ENCODE measurements around a stretch of chr10.

DNA sequence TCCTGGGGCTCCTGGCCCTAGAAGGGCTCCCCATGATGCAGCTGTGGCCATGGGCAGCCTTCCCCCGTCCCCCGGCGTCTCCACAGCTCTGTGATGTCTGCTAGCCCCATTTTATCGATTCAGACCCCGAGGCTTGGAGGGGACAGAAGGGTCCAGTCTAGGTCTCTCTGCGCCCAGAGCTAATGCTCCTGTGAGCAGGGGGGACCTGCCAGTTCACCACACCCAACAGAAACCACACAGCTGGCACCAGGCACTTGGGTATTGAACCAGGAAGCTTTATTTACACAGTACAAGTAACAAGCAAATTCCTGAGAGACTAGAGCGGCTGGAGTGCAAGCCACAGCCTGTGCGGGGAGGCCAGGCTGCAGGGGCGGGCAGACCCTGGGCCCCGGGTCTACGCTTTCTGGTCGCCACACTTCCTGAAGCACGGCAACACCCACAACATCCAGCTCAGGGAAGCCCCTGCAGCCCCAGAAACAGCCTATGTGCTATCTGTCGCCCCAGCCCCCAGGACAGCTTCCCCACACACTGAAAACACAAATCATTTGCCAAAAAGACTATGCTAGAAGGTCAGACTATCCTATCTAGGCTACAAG, 125.0 kb downstream of the FAM53B start:
- RAMPAGE, long total RNA = no peak
- RRBS = no CpG with 5 or more reads among the region's 14 CpGs
PRO-cap:
- standard = no peak
- CoPRO, capped RNA only, 2 experiments = no peak in any of the 2 experiments
- CoPRO, capped and uncapped RNA, 2 experiments = no peak in any of the 2 experiments
- CoPRO, uncapped RNA only, 2 experiments = no peak in any of the 2 experiments
CAGE:
- cytosol, long polyA plus RNA = no peak
- long polyA plus RNA = no peak
- nucleolus, long total RNA = no peak
- nucleus, long polyA plus RNA = no peak

- RAMPAGE, long total RNA = no peak
- RRBS = no CpG with 5 or more reads among the region's 20 CpGs
PRO-cap:
- standard = no peak
- CoPRO, capped RNA only, 2 experiments = no peak in any of the 2 experiments
- CoPRO, capped and uncapped RNA, 2 experiments = no peak in any of the 2 experiments
- CoPRO, uncapped RNA only, 2 experiments = no peak in any of the 2 experiments
CAGE:
- cytosol, long polyA plus RNA = no peak
- long polyA plus RNA = no peak
- nucleolus, long total RNA = no peak
- nucleus, long polyA plus RNA = no peak
Observed at GRCh38 chr10:124625971-124626253, 118.3 kb downstream of the FAM53B start.

DNA sequence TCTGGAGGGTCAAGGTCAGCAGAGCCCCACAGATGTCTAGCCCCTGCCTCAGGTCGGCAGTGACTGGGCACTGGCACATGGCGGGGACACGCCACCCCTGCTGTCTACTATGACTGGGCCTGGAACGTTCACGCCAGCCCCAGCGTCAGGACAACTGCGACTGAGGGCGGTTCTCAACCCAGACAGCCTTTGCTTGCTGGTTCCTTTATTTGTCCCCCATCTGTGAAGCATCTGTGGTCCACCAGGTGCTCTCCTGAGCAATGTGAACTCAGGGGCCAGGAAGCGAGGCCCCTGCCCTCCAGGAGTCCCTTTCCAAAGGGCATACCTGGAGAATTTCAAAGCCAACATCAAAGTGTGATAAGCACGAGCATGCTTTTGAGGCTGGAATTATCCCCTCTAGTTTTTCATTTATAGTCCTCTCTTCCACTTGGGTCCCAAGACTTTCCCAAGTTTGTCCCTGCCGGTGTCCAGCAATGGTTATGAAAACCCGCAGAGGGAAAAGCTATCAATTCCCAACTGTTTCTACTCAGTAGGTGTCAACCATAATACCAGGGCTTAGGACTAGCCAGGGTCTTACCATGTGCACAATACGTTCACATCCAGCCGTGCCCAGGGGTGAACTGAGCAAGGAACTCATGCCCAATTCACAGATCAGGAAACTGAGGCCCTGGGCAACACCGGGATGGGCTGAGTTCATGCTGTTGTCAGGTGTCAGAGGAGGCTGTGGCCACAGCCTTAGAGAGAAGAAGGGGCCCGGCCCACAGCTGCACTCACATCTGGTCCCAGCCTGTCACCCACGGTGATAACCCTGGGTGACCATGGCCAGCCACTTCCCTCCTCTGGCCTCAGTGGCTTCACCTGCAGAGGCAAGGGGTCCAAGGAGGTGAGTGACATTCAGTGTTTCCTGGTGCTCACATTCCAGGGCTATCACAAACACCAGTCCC, 92.2 kb downstream of the FAM53B start:
- RAMPAGE, long total RNA = no peak
- RRBS = 89% methylated on average over 2 of the region's 17 CpGs
PRO-cap:
- standard = no peak
- CoPRO, capped RNA only, 2 experiments = no peak in any of the 2 experiments
- CoPRO, capped and uncapped RNA, 2 experiments = no peak in any of the 2 experiments
- CoPRO, uncapped RNA only, 2 experiments = no peak in any of the 2 experiments
CAGE:
- cytosol, long polyA plus RNA = no peak
- long polyA plus RNA = no peak
- nucleolus, long total RNA = no peak
- nucleus, long polyA plus RNA = no peak

DNA sequence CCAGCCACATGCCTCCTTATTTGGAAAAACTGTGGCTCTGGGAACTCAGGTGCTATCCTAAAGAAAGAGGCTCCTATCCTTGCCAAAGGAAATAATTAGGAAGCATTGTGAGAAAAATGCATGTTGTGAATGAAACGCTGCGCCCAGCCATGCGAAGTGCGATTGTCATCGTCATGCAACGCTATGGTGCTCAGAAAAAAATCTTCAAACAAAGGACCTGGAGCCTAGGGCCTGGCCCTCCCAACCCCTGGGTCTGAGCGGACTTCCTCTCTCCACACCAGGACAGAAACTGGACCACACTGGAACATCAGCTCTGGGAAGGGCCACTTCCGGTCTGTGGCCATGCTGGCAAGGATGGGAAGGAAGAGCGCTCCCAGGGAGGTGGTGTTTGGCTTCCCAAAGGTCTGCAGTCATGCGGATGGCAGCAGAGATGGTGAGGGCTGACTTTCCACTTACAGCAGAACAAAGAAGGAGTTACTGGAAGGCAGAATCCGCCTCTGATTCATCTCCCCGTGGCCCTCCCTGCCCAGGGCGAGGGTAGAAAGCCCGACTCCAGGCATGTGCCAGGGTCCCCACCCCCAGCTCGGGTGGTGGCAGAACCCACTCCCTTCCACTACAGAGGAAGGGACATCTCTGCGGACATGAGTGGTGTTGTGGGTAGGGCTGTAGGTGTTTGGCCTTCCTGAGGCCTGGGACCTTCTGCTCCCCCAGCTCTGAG, 90.0 kb downstream of the FAM53B start:
- RAMPAGE, long total RNA = no peak
- RRBS = no CpG with 5 or more reads among the region's 16 CpGs
PRO-cap:
- standard = no peak
- CoPRO, capped RNA only, 2 experiments = no peak in any of the 2 experiments
- CoPRO, capped and uncapped RNA, 2 experiments = no peak in any of the 2 experiments
- CoPRO, uncapped RNA only, 2 experiments = no peak in any of the 2 experiments
CAGE:
- cytosol, long polyA plus RNA = no peak
- long polyA plus RNA = no peak
- nucleolus, long total RNA = no peak
- nucleus, long polyA plus RNA = no peak

- RAMPAGE, long total RNA = no peak
- RRBS = no CpG with 5 or more reads among the region's 16 CpGs
PRO-cap:
- standard = no peak
- CoPRO, capped RNA only, 2 experiments = no peak in any of the 2 experiments
- CoPRO, capped and uncapped RNA, 2 experiments = no peak in any of the 2 experiments
- CoPRO, uncapped RNA only, 2 experiments = no peak in any of the 2 experiments
CAGE:
- cytosol, long polyA plus RNA = no peak
- long polyA plus RNA = no peak
- nucleolus, long total RNA = no peak
- nucleus, long polyA plus RNA = no peak
Observed at GRCh38 chr10:124678747-124679401, 65.3 kb downstream of the FAM53B start.

DNA sequence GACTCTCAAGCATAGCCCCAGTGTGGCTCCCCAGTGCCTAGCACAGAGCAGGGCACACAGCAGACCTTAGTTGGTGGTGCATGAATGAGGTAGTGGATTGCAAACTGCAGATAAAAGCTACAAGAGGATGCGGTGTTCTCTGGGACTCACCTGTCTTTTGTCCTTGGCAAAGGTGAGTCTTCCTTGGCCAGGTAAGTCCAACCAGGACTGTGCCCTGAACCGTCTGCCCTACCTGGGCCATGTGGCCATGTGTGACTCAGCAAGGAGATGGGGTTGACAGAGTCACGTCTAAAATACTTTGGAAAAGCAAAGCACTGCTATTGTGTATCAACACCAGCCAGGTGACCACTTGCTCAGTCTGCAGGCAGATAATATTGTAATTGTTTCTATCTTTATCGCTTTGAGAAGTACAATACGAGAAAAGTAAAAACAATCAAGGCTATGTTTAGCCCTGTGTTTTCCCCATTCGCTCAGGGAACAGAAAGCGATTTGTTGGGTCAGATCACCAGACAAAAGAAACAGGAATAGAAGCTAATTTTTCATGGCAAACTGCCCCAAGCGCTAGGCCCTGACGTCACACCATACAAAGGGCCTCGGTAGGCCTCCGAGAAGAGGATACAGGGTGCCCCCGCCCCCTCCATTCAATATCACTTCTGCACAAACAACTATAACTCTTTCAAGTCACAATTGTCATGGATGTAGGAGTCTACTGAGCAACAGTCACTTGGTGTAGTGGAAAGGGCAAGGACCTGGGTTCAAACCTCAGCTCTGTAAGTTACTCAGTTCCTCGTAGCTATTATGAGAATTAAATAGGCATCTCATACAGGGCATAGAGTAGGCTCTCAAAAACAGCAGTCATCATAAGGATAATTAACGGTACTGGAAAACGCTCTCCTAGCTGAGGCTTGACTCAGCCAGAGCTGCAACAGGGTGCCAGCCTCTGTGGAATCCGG, 57.2 kb downstream of the FAM53B start:
- RAMPAGE, long total RNA = no peak
- RRBS = no CpG with 5 or more reads among the region's 16 CpGs
PRO-cap:
- standard = no peak
- CoPRO, capped RNA only, 2 experiments = no peak in any of the 2 experiments
- CoPRO, capped and uncapped RNA, 2 experiments = no peak in any of the 2 experiments
- CoPRO, uncapped RNA only, 2 experiments = no peak in any of the 2 experiments
CAGE:
- cytosol, long polyA plus RNA = no peak
- long polyA plus RNA = no peak
- nucleolus, long total RNA = no peak
- nucleus, long polyA plus RNA = no peak

- RAMPAGE, long total RNA = no peak
- RRBS = no CpG with 5 or more reads among the region's 14 CpGs
PRO-cap:
- standard = no peak
- CoPRO, capped RNA only, 2 experiments = no peak in any of the 2 experiments
- CoPRO, capped and uncapped RNA, 2 experiments = no peak in any of the 2 experiments
- CoPRO, uncapped RNA only, 2 experiments = no peak in any of the 2 experiments
CAGE:
- cytosol, long polyA plus RNA = no peak
- long polyA plus RNA = no peak
- nucleolus, long total RNA = no peak
- nucleus, long polyA plus RNA = no peak
Observed at GRCh38 chr10:124709566-124710201, 34.5 kb downstream of the FAM53B start.

- RAMPAGE, long total RNA = no peak
- RRBS = 91% methylated on average over 3 of the region's 17 CpGs
PRO-cap:
- standard = no peak
- CoPRO, capped RNA only, 2 experiments = no peak in any of the 2 experiments
- CoPRO, capped and uncapped RNA, 2 experiments = no peak in any of the 2 experiments
- CoPRO, uncapped RNA only, 2 experiments = no peak in any of the 2 experiments
CAGE:
- cytosol, long polyA plus RNA = no peak
- long polyA plus RNA = no peak
- nucleolus, long total RNA = no peak
- nucleus, long polyA plus RNA = no peak
Observed at GRCh38 chr10:124736276-124737179, 7.7 kb downstream of the FAM53B start.

- RAMPAGE, long total RNA = no peak
- RRBS = no CpG with 5 or more reads among the region's 3 CpGs
PRO-cap:
- standard = no peak
- CoPRO, capped RNA only, 2 experiments = no peak in any of the 2 experiments
- CoPRO, capped and uncapped RNA, 2 experiments = no peak in any of the 2 experiments
- CoPRO, uncapped RNA only, 2 experiments = no peak in any of the 2 experiments
CAGE:
- cytosol, long polyA plus RNA = no peak
- long polyA plus RNA = no peak
- nucleolus, long total RNA = no peak
- nucleus, long polyA plus RNA = no peak
Observed at GRCh38 chr10:124755532-124755930, 11.4 kb upstream of the FAM53B start.

GRCh38 chr10:124967027-124967612, 25.2 kb downstream of the ZRANB1 start:
- RAMPAGE, long total RNA = no peak
- RRBS = no CpG with 5 or more reads among the region's 3 CpGs
PRO-cap:
- standard = no peak
- CoPRO, capped RNA only, 2 experiments = no peak in any of the 2 experiments
- CoPRO, capped and uncapped RNA, 2 experiments = no peak in any of the 2 experiments
- CoPRO, uncapped RNA only, 2 experiments = no peak in any of the 2 experiments
CAGE:
- cytosol, long polyA plus RNA = no peak
- long polyA plus RNA = no peak
- nucleolus, long total RNA = no peak
- nucleus, long polyA plus RNA = no peak

DNA sequence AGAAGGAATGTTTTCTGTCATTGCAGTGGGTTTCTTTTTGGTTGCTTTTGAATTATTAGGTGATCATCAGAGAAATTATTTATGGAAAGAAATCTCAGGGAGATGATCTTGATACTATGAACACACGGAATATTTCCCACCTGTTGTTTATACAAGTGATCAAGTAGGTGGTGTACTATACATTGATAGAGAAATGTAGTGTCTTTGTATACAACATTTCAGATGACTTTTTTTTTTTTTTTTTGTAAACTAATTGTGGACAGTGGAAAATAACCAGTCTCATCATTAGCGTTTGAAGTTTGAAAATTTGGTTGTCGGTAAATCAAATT, 39.2 kb downstream of the ZRANB1 start:
- RAMPAGE, long total RNA = no peak
- RRBS = no CpG with 5 or more reads among the region's 3 CpGs
PRO-cap:
- standard = no peak
- CoPRO, capped RNA only, 2 experiments = no peak in any of the 2 experiments
- CoPRO, capped and uncapped RNA, 2 experiments = no peak in any of the 2 experiments
- CoPRO, uncapped RNA only, 2 experiments = no peak in any of the 2 experiments
CAGE:
- cytosol, long polyA plus RNA = no peak
- long polyA plus RNA = no peak
- nucleolus, long total RNA = no peak
- nucleus, long polyA plus RNA = no peak

GRCh38 chr10:125016328-125017462, 11.2 kb downstream of the CTBP2 start:
- RAMPAGE, long total RNA = no peak
- RRBS = 60% methylated on average over 1 of the region's 27 CpGs
PRO-cap:
- standard = no peak
- CoPRO, capped RNA only, 2 experiments = no peak in any of the 2 experiments
- CoPRO, capped and uncapped RNA, 2 experiments = no peak in any of the 2 experiments
- CoPRO, uncapped RNA only, 2 experiments = no peak in any of the 2 experiments
CAGE:
- cytosol, long polyA plus RNA = no peak
- long polyA plus RNA = no peak
- nucleolus, long total RNA = no peak
- nucleus, long polyA plus RNA = no peak

- RAMPAGE, long total RNA = no peak
- RRBS = no CpG with 5 or more reads among the region's 13 CpGs
PRO-cap:
- standard = no peak
- CoPRO, capped RNA only, 2 experiments = no peak in any of the 2 experiments
- CoPRO, capped and uncapped RNA, 2 experiments = no peak in any of the 2 experiments
- CoPRO, uncapped RNA only, 2 experiments = no peak in any of the 2 experiments
CAGE:
- cytosol, long polyA plus RNA = no peak
- long polyA plus RNA = no peak
- nucleolus, long total RNA = no peak
- nucleus, long polyA plus RNA = no peak
Observed at GRCh38 chr10:125118085-125118645, 90.3 kb upstream of the CTBP2 start.

- RAMPAGE, long total RNA = no peak
- RRBS = no CpG with 5 or more reads among the region's 14 CpGs
PRO-cap:
- standard = no peak
- CoPRO, capped RNA only, 2 experiments = no peak in any of the 2 experiments
- CoPRO, capped and uncapped RNA, 2 experiments = no peak in any of the 2 experiments
- CoPRO, uncapped RNA only, 2 experiments = no peak in any of the 2 experiments
CAGE:
- cytosol, long polyA plus RNA = no peak
- long polyA plus RNA = no peak
- nucleolus, long total RNA = no peak
- nucleus, long polyA plus RNA = no peak
Observed at GRCh38 chr10:125126776-125127825, 99.2 kb upstream of the CTBP2 start.

DNA sequence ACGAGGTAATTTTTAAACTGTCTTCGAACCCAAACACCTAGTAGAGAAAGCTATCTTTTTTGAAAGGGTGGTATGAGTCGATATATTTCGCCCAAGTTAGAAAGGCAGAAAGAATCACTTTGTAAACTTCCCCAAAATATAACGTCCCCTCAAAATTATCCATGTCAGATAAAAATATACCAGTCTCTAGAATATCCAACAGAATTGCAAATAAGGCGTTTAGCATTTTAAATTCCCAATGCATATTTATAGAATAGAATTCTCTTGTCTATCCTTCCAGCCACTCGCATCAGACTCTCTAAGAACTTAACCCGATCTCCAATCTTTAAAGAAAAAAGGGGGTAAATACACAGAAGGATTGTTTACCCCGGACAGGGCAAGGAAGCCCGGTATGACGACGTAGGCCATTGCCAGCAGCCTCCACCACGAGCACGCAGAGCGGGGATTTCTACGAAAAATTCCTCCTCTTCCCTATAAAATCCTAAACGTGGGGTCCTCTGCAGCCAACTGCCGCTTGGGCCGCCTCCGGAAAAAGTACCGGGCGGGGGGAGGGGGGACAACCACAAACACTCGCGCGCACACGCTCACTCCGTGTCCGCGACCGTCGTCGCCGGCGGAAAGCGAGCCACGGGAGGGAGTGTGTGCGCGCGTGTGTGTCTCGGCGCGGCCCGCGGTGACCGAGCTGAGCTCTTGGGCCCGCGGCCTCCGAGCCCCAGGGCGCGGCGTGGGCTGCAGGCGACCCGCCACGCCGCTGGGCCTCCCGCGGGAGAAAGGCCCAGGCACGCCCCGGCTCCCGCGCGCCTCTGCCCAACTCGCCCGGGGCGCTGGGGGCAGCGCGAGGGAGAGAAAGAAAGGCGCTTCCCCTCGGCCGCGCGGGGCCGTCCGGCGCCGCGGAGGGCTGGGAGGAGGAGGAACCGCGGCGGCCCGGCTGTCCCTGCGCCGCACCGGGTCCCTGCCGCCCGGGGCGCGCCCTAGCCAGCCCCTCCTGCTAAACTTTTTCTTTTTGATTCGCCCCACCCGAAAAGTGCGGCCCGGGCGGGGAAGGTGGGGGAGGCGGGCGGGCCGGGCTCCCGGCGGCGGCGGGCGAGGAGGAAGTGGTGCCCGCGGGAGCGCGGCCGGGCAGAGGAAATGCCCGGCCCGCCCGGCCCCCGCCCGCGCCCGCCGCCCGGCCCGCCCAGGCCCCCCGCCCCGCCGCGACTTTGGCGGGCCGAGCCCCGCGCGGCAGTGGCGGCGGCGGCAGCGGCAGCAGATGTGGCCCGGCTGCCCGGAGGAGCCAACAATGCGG, 130.8 kb upstream of the CTBP2 start:
- RAMPAGE, long total RNA = no peak
- RRBS = 2% methylated on average over 52 of the region's 132 CpGs
PRO-cap:
- standard = bidirectional peak, plus-strand start at position 587 of the sequence, minus-strand start at position 450 of the sequence; bidirectional peak, plus-strand start at position 1,224 of the sequence, minus-strand start at position 973 of the sequence
- CoPRO, capped RNA only, 2 experiments = peak in 2 of 2 experiments; most common plus-strand start position 587 of the sequence (in 2); most common minus-strand start position 509 of the sequence (in 1)
- CoPRO, capped and uncapped RNA, 2 experiments = peak in 1 of 2 experiments; most common plus-strand start position 587 of the sequence (in 1); most common minus-strand start position 450 of the sequence (in 1)
- CoPRO, uncapped RNA only, 2 experiments = peak in 2 of 2 experiments; most common plus-strand start position 587 of the sequence (in 2); most common minus-strand start position 325 of the sequence (in 1)
CAGE:
- cytosol, long polyA plus RNA = no peak
- long polyA plus RNA = no peak
- nucleolus, long total RNA = no peak
- nucleus, long polyA plus RNA = no peak

GRCh38 chr10:125316600-125316975, 288.7 kb upstream of the CTBP2 start:
- RAMPAGE, long total RNA = no peak
- RRBS = no CpG with 5 or more reads among the region's 3 CpGs
PRO-cap:
- standard = no peak
- CoPRO, capped RNA only, 2 experiments = no peak in any of the 2 experiments
- CoPRO, capped and uncapped RNA, 2 experiments = no peak in any of the 2 experiments
- CoPRO, uncapped RNA only, 2 experiments = no peak in any of the 2 experiments
CAGE:
- cytosol, long polyA plus RNA = no peak
- long polyA plus RNA = no peak
- nucleolus, long total RNA = no peak
- nucleus, long polyA plus RNA = no peak

- RAMPAGE, long total RNA = no peak
- RRBS = 9% methylated on average over 3 of the region's 13 CpGs
PRO-cap:
- standard = no peak
- CoPRO, capped RNA only, 2 experiments = no peak in any of the 2 experiments
- CoPRO, capped and uncapped RNA, 2 experiments = no peak in any of the 2 experiments
- CoPRO, uncapped RNA only, 2 experiments = no peak in any of the 2 experiments
CAGE:
- cytosol, long polyA plus RNA = no peak
- long polyA plus RNA = no peak
- nucleolus, long total RNA = no peak
- nucleus, long polyA plus RNA = no peak
Observed at GRCh38 chr10:125344429-125345027, 316.7 kb upstream of the CTBP2 start.